Epidermal melanocyte (primary cell): ENCODE measurements around a stretch of chr2.

- RRBS, result no CpG with 5 or more reads among the region's 1 CpG
Observed at GRCh38 chr2:37828091-37828333, 97.1 kb upstream of the RMDN2 start.

- RRBS, result no CpG with 5 or more reads among the region's 3 CpGs
Observed at GRCh38 chr2:38071423-38071911, 4.5 kb downstream of the CYP1B1 start.

GRCh38 chr2:38085074-38085906, 9.3 kb upstream of the CYP1B1 start:
- RRBS, result no CpG with 5 or more reads among the region's 19 CpGs

- RRBS, result no CpG with 5 or more reads among the region's 10 CpGs
Observed at GRCh38 chr2:38106393-38107331, 30.7 kb upstream of the CYP1B1 start.

DNA sequence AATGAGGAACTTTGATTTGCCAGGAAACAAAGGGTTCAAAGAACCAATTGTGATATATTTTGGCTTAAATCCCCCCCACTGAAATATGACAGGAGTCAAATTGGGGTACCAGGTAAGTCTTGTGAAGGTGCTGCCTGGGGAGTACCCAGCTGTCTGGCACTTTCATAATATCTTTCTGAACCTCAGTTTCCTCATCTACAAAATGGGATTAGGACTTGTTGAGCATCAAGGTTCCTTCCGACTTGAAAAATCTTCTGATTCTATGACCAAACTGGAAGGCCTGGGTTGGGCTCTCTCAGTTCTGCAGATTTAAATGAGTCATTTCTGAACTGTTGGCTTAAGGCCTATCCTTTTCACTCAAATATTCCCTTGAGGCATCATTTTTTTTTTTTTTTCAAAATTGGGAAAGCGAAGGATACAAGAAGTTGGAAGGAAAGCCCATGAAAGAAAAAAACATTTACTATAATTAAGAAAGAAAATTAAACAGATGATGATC, 40.7 kb upstream of the CYP1B1 start:
- RRBS, result no CpG with 5 or more reads among the region's 2 CpGs

GRCh38 chr2:38513602-38513938, 89.2 kb downstream of the HNRNPLL start:
- RRBS, result no CpG with 5 or more reads among the region's 2 CpGs

DNA sequence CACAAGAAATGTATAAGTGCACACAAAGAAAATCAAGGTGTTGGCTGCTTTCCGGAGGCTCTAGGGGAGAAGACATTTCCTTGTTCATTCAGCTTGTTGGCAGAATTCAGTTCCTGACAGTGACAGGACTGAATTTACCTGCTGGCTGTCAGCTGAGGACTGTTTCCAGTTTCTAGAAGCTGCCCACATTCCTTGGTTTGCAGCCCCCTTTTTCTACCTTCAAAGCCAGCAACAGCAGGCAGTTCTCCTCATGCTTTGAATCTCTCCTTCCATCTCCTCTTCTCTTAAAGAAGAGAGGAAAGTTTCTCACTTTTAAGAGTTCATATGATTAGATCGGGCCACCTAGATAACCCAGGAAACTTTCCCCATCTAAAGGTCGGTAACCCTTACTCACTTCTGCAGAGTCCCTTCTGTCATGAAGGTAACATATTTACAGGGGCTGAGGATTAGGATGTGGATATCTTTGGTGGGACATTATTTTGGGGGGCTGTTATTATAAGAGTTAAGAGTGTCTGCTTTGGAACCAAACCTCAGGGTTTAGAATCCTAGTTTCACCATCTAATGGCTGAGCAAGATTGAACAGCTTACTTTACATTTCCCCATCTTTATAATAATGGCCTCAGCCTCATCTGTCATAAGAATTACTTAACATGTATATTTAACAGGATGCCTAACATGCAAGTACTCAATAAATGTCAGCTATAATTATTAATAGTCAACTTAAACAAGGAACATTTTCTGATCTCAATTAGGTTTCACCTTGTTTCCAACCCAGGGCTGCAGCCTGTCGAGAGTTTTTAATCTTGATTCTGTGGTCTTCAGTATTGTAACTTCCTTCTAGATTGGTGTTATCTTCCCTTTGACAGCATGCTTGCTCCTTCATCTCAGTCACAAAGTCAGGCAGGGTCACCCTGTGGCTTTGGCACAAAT, 50.9 kb downstream of the HNRNPLL start:
- RRBS, result no CpG with 5 or more reads among the region's 4 CpGs

GRCh38 chr2:38737246-38738192, 13.6 kb downstream of the SRSF7 start:
- RRBS, result no CpG with 5 or more reads among the region's 10 CpGs

DNA sequence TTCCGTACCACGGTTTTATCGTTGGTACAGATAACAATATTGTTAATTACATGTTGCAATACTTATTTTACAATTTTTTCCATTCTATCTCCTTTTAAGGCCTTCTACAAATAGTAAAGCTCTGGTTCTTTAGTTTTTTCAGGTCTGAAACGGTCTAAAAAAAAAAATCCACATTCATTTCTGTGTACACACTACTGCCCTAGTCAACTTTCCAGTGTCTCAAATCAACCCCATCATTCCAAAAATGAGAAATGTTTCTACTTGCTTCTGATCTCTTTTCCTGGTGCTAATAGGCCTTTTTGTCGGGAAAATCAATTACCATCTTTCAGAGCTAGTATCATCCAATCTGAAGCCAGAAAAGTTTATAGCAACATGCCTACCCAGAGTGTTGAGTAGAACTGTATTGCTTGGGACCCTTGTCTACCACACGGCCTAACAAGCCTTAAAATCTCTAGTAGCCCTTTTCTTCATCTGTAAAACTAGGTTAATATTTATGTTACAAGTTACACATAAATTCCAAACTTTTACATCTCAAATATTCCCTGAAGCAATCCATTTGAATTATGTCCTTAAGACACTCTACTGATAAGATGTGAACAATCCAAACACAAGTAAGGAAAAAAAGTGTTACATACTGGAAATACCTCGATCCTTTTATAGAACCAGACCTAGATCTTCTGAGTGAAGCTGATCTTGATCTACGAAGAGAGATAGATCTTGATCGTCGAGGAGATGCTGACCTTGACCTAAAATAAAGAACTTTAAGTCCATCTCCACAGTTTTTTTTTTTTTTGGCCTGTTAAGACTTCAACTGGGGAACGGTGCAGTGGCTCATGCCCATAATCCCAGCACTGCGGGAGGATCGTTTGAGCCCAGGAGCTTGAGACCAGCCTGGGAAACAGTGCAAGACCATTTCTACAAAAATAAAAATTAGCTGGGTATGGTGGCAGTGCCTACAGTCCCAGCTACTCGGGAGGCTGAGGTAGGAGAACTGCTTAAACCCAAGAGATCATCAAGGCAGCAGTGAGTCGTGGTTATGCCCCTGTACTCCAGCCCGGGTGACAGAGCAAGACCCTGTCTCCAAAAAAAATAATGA, 3.4 kb downstream of the SRSF7 start:
- RRBS, result no CpG with 5 or more reads among the region's 16 CpGs

- RRBS, result no CpG with 5 or more reads among the region's 1 CpG
Observed at GRCh38 chr2:39070472-39070995, 50.3 kb downstream of the SOS1 start.

DNA sequence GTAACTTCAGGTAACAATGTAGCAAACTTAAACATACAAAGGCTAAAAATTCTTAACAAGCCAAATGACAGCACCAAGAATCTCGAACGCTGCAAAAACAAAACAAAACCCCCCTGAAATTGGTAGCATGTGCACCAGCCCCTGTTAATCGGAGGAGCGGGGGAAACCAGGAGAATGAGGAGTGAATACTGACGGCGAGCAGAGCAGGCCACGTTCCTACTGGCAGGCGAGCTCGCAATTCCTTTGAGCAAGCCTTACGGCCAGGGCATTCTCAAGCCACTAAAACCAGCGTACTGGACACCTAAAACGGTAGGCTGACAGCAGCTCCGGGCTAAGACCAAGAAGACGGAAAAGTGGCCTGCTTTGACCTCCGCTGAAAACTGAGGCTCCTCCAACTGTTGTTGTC, 1.2 kb downstream of the SOS1 start:
- RRBS, result 14% methylated on average over 2 of the region's 15 CpGs

DNA sequence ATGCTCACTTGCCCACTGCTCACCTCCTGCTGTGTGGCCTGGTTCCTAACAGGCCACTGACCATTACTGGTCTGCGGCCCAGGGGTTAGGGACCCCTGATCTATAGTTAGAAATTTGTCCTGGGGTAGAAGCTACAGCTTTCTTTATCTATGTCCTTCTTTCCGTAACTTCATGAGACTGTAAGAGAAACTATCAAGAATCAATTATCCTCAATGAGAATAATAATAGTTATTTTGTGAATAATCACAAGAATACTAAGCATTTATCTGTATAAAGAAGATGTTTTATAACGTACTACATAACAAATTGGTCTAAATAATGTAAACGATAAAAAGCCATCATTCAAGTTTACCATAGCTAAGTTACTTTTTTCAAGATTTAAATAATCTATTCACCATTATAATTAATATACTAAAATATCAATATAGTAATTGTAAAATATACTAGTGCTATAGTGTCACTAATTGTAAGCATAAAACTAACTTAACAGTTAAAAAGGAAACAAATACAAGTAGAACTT, 150.7 kb downstream of the MAP4K3 start:
- RRBS, result no CpG with 5 or more reads among the region's 4 CpGs

DNA sequence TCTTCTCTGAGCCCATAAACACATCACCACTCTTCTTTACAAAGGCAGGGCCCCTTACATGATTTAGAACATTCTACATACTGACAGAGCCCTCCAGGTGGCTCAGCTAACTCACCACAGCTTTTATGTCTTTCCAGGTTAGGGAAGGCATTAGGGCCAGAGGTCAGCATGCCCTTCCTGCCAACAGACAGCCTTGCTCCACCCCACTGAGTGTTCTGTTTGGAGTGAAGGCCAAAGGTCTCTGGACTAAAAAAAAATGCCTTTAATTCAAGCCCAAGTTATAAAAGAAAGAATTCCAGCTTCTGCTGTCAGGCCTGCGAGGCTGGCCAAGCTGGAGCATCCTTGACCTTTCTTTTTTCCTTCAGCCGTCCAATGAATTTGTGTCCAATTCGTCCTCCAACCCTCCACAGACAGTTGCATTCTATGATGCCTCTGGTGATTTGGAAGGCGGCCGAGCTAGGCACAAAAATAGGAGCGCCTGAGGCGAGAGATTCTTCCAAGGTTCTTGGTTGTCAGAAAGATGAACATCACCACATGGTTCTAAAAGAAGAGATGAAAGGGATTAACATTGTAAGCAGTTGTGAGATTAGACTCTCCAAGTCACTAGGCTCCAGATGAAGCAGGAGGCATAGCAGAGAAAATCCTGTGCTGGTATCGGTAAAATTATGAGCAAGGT, 75.2 kb upstream of the MAP4K3 start:
- RRBS, result no CpG with 5 or more reads among the region's 8 CpGs

GRCh38 chr2:39513414-39513960, 76.4 kb upstream of the MAP4K3 start:
- RRBS, result no CpG with 5 or more reads among the region's 3 CpGs

- RRBS, result no CpG with 5 or more reads among the region's 7 CpGs
Observed at GRCh38 chr2:40451317-40451424, 719 bp downstream of the SLC8A1 start.

- RRBS, result no CpG with 5 or more reads among the region's 5 CpGs
Observed at GRCh38 chr2:41894847-41895764, 152.7 kb upstream of the PKDCC start.

DNA sequence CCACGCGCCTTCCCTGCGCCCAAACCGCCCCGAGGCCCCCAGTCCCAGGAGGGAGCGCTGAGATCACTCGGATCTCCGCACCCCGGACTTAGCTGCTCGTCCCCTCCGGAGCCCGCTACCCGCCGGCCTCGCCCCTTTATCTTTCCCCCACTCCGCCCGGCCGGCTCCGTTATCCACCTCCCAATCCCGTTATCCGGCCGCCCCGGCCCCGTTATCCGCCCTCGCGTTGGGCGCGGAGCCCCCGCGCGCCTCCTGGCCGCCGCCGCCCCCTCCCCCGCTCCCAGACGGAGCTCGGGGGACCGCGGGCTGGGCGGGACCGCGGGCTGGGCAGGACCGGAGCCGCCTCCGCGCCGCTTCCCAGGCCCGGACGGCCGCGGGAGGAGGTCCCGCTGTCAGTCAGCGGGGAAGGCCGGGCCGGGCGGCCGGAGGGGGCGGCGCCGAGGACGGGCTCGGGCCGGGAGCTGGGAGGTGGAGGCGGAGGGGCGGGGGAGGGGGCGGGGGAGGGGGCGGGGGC, 310 bp upstream of the PKDCC start:
- RRBS, result 5% methylated on average over 11 of the region's 68 CpGs

- RRBS, result no CpG with 5 or more reads among the region's 8 CpGs
Observed at GRCh38 chr2:42068723-42069103, 20.9 kb downstream of the PKDCC start.